ENCODE results near the genes POM121, METTL27 and TMEM270.

- PRO-cap = no peak
Measured at GRCh38 chr7:69944143-69944956, 346.1 kb downstream of the AUTS2 start.

GRCh38 chr7:70595342-70595663 is 536.6 kb upstream of the GALNT17 start:
- PRO-cap = no peak

DNA sequence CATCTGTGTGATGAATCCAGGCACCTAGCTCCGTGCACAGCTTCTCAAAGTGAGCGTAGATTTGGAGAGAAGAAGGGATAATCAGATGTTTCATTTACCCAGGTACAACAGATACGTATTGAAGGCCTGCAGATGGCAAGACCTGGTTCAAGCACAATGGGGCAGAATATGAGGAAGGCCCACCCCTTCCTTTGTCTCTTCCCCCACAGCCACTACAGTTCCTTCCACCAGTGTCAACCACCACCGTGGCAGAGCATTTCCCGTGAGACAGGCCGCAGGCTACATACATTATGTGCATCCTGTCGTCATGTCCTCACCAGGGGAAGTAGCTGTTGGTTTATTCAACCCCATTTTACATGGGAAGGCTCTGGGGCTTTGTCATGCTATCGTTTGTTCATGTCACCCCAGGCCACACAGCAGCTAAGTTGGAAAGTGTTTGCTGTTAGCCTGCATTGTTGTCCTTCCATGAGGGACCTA is 471.5 kb upstream of the GALNT17 start:
- PRO-cap = no peak

DNA sequence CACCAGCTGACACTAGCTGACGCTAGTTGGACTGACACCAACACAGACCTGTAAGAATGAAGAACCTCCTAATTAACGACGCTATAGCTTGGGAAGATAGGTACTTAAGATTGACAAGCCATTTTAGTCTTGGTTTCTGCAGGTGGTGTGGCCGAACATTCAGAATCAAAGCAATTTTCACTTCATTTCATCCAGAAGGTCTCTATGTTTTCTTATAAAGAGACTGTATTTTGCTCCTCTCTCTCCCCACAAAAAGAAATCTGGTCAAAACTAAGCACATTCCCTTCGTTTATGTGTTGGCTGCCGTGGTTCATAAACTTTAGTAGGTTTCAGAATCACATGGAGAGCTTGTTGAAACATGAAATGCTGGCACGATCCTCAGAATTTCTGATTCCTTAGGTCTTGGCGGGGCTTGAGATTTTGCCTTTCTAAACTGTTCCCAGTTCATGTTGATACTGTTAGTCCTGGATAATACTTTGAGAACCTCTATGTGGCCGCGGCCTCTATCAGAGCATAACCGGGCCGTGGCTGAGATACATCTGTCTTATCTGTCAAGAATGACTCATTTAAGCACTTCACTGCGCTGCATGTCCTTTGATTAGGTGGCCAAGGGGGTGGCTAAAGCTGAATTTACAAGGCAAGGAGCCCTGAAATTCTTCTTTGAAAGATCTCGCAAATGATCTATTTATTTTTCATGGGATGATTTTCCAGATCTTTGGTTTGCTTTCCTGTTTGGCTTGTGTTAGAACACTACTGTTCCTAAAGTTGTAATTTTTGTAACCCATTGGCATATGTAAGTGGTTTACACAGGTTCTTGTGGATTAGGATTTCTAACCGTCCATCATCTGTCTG is 66.8 kb downstream of the GALNT17 start:
- PRO-cap = no peak

GRCh38 chr7:72688864-72689251 is 139.1 kb downstream of the TYW1B start:
- PRO-cap = no peak

DNA sequence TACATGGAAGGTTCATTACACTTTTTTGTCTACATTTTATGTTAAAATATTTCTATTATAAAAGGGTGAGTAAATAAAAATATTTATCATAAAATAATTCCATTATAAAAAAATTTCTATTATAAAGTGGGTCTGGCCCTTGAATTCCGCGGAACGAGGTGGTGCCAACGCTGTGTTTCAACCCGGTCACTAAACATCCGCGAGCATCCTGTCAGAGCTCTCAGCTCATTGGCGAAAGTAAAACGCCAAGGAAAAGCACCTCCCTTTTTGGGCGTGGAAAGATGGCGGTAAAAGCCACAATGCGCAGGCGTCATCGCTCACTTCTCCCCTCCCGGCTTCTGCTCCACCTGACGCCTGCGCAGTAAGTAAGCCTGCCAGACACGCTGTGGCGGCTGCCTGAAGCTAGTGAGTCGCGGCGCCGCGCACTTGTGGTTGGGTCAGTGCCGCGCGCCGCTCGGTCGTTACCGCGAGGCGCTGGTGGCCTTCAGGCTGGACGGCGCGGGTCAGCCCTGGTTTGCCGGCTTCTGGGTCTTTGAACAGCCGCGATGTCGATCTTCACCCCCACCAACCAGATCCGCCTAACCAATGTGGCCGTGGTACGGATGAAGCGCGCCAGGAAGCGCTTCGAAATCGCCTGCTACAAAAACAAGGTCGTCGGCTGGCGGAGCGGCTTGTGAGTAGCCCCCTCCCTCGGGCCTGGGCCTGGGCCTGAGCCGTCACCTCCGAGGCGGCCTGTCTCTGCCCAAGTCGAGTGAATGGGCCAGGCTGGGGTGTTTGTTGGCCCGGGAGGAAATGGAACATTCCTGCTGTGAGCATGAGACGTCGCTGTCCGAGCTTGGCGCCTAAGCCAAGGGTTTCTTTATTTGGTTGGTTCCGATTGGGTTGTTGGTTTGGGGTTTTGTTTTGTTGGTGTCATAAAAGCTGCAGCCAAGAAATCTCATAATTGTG is 1.4 kb upstream of the TYW1B start:
- PRO-cap = bidirectional peak, plus-strand start at position 364 of the sequence, minus-strand start at position 179 of the sequence; bidirectional peak, plus-strand start at position 644 of the sequence, minus-strand start at position 679 of the sequence

DNA sequence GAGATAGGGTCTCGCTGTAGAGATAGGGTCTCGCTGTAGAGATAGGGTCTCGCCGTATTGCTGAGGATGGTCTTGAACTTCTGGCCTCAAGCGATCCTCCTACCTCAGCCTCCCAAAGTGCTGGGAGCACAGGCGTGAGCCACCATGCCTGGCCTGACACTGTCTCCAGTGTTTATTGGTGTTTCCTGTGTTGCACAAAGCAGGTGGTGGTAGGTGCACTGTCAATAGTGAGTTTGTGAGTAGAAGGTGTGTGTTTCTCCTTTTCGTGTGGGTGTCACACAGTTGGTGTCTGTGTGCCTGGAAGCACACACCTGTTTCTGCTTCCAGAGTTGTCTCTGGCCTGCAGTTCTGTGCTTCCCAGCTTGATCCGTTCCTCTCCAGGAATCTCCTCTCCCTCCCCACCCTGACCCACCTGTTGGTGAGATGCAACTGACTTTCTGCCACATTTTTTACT is 10.3 kb upstream of the POM121 start:
- PRO-cap = no peak

DNA sequence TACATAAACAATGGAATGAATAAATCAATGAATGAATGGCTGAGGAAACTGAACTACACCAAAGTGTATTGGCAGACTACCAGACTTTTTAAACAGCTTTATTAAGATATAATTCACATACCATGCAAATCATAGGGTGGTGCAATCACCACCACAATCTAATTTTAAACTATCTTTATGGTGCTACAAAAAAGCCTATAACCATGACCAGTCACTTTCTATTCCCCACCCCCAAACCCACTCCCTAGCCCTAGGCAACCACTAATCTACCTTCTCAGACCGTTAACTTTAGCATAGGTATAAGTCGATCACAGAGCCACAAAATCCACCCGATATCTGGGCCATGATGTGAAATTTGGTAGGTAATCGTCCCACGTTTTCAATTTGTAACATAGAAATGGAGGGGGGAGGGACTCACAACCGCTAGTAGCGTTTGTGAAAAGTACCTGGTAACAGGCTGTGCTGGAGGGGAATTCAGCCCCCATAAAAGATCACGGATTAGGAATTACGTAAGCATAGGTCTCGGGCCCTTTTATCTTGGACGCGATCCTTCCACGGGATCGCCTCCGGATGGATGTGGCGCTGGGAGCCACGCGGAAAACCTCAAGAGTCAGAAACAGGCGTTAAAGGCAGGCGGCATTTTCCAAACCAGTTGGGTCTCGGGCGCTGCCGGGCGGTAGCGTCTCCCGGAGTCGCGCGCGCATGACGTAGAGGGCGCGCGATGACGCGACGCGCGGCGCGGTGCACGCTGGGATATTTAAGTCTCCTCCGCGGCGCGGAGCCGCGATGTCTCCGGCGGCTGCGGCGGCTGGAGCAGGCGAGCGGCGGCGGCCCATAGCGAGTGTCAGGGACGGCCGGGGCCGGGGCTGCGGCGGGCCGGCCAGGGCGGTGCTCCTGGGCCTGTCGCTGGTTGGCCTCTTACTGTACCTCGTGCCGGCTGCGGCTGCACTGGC is at the start of gene POM121:
Gene POM121 (plus strand): TSS at position 760 of the 953 bp plus-strand sequence.
- PRO-cap = bidirectional peak, plus-strand start at position 786 of the sequence, minus-strand start at position 681 of the sequence

- PRO-cap = no peak
Measured at GRCh38 chr7:73436110-73436552, 2.6 kb downstream of the FZD9 start.

GRCh38 chr7:73701391-73701867 is 18.0 kb downstream of the BUD23 start:
- PRO-cap = no peak

DNA sequence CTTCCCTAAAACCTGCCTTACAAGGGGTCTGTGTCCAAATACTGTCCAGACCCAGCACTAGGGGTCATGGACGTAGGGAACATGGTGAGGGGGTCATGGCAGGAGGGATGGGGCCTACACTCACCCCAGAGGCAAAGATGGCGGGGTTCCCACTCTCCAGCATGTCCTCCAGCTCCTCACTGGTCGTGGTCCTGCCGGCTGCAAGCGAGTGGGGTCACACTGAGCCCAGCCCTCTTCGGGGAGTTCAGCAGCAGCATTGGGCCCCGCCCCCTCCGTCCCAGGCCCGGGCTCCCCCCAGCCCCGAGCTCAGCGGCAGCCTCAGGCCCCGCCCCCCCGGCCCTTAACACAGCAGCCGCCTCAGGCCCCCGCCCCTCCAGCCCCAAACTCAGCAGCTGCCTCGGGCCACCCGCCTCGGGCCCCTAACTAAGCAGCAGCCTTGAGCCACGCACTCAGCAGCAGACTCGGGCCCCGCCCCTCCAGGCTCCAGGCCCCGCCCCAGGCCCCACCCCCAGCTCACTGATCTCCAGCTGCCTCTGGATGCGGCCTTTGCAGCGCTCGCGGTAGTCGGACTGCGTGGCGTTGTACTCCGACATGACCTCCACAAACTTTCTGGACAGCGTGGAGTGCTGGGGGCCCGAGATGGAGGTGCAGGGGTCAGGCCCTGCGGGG is 15.7 kb downstream of the STX1A start:
- PRO-cap = no peak

DNA sequence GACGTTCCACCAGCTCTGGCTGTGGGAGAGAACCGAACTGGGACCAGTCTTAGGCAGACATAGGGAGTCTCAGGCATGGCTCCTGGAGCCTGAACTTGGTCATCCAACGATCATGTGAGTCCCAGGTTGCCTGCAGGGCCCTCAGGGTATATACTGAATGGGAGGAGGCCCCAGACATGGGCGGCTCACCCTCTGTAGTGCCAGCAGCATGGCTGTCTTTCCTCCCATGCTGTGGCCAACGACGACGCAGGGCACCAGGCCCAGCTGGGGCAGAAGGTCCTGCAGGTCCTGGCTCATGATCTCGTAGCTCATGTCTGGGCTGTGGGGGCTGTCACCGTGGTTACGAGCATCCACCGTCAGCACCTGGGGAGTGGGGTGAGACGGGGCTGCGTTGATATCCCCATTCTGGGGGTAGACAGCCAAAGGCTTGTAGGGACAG is 1.2 kb downstream of the ABHD11 start:
- PRO-cap = no peak

- PRO-cap = no peak
Measured at GRCh38 chr7:73773568-73774229, 3.6 kb upstream of the CLDN3 start.

- PRO-cap = no peak
Measured at GRCh38 chr7:73831181-73831719, 454 bp downstream of the CLDN4 start.

DNA sequence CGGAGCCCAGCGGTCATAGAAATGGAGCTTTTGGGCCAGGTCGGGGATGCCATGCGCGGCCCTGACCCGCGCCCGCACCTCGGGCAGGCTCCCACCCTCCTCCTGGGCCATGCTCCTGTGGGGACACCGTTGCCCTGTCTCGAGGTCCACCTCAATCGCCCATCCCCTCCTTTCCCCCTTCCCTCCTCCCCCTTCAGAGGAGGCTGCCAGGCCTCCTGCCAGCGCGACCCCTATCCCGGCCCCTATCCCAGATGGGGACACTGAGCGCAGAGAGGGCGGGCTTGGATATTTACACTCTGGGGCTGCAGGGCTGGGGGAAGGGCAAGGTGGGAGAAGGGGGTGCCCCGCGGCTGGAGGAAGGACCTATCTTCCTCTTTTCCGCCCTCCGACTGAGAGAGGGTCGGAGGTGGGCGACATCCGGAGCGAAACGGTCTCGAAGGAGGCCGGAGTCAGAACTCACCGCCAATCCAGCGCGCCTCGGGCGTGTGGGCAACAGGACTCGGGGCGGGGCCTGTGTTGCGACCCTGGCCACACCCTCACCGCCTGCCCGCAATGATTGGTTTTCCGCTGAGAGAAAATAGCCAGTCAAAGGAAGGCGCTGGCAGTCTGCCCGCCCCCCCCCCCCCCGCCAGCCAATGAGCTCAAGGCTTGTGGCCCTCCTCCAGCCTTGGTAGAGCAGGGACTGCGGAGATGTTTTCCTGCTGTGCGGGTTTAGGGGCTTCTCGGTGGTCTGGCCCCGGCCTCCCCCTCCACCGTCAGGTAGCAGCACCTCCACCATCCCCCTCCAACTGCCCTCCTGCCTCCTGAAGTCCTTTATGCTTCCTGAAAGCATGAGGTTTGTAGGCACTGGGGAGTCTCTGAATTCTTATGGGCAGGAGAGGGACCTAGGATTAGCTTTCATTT is at the start of gene METTL27:
Gene METTL27 (minus strand): TSS at position 487 of the 903 bp plus-strand sequence.
- PRO-cap = unidirectional peak, plus-strand start at position 196 of the sequence; unidirectional peak, minus-strand start at position 262 of the sequence; bidirectional peak, plus-strand start at position 687 of the sequence, minus-strand start at position 478 of the sequence

GRCh38 chr7:73850626-73851218 is 8.4 kb upstream of the METTL27 start:
- PRO-cap = no peak

- PRO-cap = no peak
Measured at GRCh38 chr7:73860833-73861332, at the start of gene TMEM270. TSS of gene TMEM270 (plus strand) at chr7:73861159.

DNA sequence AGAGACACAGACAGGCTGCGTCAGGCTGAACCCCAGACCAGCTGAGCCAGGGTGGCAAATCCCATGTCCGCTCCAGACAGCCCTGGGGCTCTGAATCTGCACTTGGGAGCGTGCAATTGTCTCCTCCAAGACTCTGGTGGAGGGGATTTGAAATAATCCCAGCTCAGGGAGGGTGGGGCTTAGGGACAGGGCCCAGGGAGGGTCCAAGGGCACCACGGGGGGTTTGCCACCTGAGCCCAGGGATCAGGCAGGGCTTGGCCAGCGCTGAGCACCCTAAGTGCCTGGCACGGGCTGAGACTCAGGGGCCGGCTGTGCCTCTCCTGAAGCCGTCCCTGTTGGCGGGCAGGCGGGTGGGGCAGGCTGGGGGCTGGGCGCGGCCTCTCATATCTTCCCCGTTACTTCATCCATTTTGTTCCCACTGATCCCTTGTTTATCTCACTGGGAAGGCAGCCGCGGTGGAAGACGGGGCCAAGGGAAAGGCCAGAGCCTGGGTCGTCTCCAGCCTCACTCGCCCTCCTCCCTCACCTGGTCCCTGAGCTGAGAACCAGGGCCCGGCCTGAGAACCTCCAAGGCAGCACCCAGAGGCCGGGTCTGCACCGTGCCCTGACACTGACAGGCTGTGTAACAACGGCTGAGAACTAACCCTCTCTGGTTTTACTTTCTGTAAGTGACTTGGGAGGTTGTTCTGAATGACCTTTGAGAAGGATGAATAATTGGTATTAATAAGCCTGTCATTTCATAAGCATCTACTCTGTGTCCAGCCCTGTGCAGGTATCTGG is 41.7 kb upstream of the ELN start:
- PRO-cap = no peak

DNA sequence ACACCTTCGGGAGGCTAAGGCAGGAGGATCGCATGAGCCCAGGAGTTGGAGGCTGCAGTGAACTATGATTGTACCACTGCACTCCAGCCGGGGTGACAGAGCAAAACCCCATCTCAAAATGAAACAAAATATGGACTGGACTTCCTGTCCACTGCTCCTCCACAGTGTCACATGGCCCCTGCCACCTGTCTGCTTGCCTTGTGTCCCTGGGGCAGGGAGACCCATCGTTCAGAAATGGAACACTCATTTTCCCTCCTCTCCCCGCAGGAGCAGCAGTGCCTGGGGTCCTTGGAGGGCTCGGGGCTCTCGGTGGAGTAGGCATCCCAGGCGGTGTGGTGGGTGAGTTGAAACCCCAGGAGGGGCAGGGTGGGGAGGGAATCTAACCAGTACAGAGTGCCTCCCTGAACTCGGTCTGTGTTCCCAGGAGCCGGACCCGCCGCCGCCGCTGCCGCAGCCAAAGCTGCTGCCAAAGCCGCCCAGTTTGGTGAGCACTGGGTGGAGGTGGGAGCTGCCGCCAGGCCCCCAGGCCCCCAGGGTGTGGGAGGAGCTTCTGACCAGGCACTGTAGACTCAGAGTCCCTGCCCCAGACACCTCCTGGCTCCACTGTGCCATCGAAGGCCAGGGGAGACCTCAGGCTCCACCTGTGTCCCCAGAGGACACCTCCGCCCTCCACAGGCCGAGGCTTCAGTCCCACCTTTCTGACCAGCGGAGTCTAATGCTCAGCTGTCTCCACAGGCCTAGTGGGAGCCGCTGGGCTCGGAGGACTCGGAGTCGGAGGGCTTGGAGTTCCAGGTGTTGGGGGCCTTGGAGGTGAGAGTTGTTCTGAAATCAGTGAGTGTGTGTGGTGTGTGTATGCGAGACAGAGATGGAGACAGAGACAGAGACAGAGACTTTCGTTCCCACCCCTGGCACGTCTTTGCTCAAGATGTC is 20.5 kb upstream of the LIMK1 start:
- PRO-cap = no peak

DNA sequence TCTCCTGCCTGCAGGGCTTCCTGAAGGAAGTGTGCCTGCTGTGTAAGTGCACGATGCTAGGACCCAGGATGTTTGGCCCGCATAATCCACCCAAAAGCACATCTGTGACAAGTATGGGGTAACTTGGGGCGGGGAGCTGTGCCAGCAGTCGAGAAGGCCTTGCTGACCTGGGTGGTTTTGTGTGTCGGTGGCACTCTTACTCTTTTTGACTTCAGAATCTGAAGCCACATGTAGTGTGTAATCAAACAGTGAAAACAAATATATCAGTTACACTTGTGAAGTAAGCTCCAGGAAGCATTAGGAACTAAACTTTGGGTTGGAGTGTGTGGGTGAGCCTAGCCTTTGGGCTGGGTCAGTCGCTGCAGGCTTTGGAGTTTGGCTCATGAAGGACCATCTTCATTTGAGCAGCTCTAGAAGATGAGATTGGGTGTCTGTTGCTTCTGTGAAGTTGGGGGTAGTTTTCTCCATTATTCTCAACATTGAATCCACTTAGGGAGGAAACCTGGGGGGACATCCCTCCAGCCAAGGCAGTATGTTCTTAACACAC is 14.3 kb downstream of the EIF4H start:
- PRO-cap = no peak